SP-49 (cell line): ENCODE measurements around the genes ZNG1B and INSIG2.

- PRO-cap = no peak
Observed at GRCh38 chr2:113076953-113077450, 9.2 kb downstream of the IL1F10 start.

DNA sequence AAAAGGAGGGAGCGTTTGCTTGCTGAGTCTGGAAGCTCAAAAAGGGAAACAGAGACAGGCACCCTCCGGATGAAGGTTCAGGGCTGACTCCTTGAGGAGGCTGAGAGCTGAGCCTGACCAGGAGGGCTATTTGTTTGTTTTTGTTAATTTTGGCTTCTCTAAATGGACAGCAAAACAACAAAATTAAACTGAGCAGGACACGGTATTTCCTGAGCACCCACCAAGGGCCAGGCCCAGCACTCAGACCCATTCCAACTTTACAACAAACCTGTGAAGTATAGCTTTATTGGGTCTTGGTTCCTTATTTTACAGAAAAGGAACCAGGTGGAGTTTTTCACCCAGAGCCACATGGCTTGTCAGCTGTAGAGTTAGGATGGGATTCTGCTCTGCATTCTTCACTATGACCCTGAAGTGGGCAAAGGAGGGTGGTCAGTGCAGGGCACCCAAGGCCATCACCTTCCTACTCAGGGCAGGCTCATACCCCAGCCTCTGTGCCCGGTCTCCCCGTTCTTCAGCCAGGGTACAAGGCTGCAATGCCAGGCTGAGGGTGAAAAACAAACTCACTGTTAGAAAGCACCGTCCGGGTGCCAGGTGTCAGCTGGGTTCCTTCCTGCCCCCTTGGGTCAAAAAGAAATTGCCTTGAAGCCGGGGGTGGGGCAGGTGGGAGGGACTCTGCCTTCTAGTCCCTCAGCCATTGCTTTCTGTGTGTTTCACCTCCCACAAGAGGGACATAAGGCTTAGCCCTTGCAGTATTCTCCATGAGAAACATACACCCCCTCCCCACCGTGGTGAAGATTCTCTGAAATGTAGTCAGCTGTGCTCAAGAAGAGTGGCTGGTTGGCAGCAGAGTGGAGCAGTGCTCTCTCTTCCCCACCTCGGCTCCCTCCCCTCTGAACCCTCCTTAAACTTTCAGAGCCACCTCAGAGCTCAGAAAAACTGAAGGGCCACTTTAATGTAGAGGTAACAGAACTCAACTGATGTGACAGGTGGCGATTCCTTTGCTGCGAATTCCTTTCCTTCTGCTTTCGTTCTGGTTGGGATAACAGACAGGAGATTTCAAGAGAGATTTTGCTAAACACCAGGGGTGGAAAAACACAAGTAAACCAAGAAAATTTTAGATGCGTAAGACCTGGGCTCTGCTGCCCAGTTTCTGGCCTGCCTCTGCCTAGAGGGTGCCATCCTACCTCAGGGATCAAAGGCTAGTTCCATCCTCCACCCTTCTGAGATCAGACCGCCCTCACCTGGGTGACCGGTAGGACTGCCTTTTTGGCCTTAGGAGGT is 2.3 kb downstream of the PSD4 start:
- PRO-cap = no peak

GRCh38 chr2:113180339-113180818 is 6.6 kb downstream of the PSD4 start:
- PRO-cap = no peak

DNA sequence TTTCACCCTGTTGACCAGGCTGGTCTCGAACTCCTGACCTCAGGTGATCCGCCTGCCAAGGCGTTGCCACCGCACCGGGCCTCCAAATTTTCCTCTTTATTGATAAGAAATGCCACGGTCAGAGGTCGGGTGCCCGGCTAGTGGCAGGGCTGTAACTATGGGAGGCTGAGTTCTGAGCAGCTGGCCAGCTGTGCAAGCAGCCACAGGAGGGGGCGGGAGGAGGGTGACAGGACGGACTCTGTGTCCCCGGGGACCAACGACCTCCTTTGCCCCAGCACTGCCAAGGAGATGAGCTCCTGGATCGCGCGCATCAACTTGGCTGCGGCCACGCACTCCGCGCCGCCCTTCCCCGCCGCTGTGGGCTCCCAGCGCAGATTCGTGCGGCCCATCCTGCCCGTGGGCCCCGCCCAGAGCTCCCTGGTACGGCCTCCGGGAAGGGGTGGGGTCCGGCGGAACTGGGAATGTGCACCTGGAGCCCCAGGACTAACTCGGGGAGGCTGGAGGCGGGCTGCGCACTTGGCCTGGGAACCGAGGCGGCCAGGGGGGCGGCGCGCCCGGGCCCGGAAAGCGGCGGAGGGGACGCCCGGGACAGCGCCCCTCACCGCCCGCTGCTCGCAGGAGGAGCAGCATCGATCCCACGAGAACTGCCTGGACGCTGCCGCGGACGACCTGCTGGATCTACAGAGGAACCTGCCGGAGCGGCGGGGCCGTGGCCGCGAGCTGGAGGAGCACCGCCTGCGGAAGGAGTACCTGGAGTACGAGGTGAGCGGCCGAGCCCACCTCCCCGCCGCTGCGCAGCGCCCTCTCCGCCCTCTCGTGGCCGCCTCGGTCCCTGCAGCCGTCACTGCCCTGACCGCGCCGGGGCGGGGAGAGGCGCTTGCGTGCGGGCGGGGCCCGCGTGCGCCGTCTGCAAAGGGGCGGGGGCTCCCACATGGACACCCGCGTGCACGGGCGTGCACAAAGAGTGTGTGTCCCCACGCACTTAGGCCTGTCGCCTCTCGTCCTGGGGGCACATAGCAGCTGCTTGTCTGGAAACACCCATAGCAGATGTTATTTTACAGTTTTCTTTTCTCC is 25.0 kb downstream of the PSD4 start:
- PRO-cap = no peak

DNA sequence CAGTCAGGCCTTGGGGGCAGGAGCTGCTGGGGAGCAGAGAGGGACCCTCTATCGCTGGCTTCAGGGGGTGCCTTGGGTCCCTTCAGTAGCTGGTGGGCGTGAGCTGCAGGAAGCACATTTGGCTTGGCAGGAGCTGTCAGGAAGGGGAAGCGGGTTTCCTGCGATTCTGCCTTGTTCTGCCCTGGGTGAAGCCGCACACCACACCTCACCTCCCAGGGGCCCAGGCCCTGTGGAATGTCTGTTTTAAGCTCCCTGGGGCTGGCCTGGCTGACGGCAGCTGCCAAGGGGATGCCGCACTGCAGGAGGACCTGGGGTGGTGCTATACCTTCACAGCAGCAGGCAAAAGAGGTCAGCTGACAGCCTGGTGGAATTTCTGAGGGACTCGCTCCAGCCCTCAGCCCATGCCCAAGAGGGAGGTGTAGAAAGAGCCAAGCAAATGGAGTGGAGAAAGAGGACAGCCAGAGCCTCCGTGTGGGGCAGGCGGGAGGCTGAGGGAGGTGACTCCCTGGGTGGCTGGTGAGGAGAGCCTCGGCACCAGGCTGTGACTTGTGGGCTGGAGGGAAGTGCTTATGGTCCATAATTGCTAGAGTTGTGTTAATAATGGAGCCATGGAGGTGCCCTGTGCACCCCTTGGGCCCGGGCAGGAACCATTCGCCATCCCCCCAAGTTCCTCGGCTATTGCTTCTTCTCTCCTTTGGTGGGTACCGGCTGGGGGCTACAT is 43.9 kb downstream of the PSD4 start:
- PRO-cap = no peak

DNA sequence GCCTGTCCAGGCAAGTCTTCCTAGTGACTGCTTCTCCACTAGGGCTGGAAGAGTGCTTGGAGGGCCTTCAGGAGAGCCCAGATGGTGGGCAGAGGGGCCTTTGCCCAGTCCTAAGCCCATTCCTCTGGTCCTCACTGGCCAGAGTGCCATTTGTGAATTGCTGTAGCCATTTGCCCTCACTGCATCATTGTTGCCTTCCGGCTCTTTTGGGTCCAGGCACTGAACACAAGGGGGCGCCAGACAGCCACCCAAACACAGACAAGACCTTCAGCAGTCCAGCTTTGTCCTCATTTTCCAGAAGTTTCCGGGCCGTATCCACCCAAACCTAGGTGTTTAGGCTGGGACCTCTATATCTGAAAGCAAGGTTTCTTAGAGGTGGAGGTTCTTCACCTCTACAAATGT is 29.6 kb downstream of the PAX8 start:
- PRO-cap = no peak

DNA sequence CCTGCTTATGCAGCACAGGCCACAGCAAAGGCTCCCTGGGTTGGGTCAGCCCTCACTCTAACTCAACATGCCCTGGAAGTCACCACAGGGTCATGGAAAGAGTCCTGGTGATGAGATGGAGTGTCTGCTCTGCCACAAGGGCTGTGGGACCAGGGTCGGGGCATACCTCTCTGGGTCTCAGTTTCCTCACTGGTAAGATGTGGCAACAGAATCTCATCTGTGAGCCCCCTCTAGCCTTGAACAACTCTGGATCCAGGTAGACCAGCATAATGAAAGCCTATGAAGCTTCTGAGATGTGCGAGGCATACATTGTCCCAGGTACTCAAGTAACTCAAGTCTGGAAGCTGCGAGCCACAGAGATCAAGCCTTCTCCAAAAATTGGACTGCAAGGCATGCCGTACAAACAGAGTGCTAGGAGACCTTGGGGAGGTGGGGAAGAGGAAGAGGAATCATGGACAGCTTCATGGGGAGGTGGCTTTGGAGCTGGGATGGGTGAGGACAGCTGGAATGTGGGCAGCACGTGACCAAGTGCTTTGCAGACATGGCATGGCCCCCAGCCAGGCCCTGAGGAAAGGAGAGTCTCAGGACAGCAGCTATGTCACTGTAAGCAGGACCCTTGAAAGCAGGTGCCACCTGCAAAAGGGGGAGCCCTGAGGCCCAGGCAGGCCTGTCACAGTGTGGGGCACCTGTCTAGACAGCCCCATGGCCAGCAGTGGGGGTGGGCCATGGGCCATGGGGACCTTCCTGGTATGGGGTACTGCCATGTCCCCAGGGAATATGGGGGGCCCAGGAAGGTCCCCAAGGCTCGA is 10.3 kb downstream of the PAX8 start:
- PRO-cap = no peak

- PRO-cap = no peak
Observed at GRCh38 chr2:113276827-113277102, 2.0 kb downstream of the PAX8 start.

DNA sequence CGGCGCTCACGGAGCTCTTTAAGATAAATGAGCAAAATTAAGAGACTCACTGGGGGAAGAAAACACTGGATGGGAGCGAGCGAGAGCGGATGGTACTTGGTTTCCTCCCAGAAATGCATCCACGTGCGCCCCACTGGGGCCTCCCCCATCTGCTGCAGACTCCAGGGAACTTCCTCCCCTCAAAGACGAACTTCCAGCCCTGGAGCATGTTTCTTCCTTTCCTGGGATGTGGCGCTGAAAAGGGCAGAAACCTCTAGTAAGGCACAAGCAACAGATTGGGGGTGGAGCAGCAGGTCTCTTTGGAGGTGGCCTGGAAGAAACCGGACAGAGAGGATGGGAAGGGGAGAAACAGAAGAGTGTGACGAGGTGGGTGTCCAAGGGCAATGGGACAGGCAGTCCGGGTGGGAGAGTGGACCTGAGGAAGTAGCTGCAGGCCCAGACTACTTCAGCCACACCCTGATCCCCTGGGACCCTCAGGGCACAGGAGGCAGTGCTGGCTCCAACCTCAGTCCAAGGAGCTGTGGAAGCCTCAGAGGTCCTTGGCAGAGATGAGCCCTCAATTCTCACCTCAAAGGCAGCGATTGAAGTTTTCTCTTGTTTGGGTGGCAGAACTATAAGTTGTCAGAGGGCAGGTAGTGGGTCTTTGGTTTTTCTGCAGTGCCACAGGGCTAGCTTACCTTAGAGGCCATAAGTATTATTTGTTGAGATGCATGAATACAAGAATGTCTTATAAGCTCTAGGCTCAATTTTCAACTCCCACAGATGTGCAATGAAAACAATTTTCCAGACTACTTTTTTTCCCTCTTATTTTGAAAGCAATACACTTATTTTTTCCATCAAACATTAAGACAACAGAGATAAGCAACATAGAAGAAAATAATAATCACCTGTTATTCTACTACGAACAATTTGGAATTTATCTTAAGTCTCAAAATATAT is 46.7 kb upstream of the PAX8 start:
- PRO-cap = no peak

- PRO-cap = no peak
Observed at GRCh38 chr2:113437628-113438203, at the start of gene ZNG1B. ZNG1B (plus strand) TSS chr2:113437691.

DNA sequence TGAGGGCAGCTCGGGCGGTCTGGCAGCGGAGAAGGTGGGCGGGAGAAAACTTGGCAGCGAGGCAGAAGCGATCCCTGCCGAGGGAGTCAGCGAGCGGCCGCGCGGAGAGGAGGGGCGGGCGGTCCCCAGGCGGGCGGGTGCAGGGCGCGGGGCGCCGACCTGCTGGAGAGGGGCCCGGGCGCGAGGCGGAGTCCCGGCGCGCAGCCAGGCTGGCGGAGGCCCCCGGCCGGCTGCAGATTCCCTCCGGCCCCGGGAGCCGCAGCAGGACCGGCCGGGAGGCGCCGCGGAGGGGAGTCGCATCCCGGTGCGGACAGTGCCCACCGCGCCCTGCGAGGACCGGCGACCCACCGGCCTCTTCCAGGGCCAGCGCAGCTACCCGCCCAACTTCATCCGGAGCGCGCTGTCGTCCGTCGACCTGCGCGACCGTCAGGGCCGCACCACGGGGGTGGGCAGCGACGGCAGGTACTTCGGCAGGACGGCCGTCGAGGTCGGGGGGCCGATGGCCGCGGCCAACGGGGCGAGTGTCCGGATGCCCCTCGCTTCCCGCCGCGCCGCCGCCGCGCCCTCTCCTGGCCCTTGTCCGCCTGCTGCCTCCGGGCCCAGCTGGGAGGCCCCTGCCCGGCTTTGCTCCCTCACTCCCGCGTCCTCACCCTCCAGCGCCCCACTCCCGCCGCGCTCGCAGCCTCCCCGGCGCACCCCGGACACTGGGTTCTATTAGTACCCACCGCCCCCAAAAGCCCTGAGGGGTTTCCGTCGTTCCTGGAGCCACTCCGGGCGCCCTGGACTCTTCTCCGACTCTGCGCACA is 43.4 kb downstream of the FOXD4L1 start:
- PRO-cap = no peak

GRCh38 chr2:113886327-113887113 is 3.4 kb upstream of the ACTR3 start:
- PRO-cap = no peak

DNA sequence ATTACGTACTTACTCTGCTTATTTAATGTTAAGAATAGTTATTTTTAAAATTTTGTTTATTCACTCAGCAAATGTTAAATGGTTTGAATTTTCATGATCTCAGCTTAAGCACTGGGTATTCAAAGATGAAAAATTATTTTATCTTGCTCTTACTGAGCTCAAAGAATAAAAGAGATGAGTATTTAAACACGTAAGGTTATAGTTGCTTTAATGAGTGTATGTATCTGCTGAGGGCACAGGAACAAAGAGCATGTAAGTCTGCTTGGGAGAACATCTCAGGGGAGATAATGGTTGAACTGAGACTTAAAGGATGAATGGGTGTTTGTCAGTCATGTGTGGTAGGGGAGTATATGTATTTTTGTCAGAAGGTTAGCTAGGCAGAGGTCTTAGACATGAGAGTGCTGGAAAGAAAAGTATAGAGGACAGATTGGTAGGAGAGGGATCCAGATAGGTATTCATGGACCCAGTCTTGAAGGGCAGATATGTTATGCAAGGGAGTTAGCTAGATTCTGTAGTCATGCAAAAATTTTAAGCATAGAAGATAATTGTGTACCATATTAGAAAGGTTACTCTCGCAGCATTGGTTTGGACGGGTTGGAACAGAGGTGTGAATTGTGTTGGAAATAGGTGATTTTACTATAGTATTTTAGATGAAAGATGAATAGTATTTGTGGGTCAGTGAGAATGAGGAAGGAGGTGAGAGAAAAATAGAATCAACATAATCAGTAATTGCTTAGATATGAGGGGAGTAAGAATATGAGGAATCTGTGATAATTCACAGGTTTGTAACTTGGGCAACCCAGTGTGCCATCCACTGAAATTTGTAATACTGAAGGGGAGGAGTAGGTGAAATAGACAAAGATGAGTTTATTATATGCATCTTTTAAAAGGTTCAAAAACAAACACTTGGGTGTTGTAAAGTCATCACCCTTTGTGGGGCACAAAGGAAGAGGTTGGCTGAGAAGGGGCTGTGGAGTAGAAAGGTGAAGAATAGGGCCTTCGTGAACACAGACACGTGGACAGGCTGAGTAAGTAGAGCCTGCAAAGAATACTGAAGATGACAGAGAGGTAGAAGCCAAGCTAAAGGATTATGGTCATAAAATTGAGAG is 53.4 kb downstream of the ACTR3 start:
- PRO-cap = no peak

GRCh38 chr2:113978305-113978642 is 88.4 kb downstream of the ACTR3 start:
- PRO-cap = no peak

DNA sequence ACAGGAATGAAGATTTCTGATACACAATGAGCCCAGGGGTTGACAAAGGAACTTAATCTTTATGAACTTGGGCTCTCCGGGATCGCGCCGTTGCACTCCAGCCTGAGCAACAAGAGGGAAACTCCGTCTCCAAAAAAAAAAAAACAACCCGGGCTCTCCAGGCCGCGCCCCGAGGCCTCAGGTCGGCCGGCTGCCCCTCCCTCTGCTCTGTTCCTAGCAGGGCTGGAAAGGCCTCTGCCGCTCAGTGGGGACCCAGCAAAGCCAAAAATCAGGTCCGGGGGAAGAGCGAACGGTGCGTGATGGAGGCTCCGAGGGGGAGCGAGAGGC is 219.4 kb downstream of the DPP10 start:
- PRO-cap = no peak

GRCh38 chr2:114662294-114662831 is 219.9 kb downstream of the DPP10 start:
- PRO-cap = no peak

DNA sequence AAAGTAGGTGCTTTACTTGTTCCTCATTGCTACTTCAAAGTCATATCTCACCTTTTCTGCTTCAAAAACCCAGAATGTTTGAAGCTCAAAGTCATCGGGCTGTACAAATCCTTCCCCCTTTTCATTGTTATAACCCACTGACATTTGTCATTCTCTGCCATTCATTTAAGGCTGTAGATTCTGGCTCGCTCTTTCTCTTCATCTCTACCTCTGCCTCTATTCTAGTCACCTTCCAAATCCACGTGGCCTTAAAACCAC is 1119.6 kb downstream of the DPP10 start:
- PRO-cap = no peak

- PRO-cap = no peak
Observed at GRCh38 chr2:117849833-117850411, 35.4 kb downstream of the DDX18 start.

GRCh38 chr2:117946565-117946972 is 67.3 kb downstream of the CCDC93 start:
- PRO-cap = no peak

- PRO-cap = no peak
Observed at GRCh38 chr2:118087962-118089082, at the start of gene INSIG2. INSIG2 (plus strand) TSS chr2:118088471.